Cardiac ventricle fibroblast (primary cell): ENCODE data around the genes RPS7 and ALLC.

DNA sequence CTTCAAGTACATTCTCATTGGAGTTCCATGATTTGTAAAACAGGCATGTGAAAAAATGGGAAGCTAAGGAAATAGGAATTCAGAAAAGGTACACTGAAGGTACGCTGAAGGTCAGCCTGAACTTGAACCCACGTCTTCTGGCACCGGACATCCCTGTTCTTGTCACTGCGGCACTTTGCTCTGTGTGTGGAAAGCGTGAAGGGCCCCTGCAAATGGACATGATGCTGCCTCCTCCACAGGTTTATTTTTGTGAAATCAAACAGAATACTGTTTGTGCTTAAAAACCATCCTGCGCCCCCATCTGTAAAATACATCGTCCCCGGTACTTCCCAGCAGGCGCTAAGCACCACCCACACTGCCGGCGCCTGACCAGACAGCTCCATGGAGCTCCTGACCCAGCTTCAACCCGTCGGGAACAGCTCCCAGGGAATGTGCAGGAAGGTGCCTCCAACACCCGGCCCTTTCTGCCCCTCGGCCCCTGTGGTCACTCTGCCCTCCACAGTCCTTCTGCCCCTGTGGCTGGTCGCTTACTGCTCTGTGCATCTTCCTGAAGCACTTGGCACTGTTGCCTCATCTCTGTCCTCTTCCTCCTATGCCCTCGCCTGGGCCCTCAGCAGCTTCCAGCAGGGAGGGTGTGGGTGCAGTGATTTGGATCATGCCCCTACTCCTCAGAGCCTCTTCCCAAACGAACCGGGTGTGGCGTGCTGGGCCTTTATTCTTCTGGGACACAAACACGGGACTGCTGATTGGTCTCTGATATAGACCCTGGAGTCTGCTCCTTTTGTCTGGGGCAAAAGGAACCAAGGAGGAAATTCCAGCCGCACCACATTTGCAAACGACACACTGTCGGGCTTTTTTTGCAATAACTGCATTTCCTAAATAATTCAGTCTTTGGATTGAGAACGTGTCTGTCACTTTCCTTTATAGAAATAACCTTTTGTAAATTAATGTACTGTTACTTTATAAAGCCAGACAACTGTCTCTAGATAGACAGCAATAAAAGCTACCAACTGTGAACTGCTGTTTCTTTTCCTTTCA, 66.1 kb downstream of the ADI1 start:
- RAMPAGE, long total RNA = no peak

DNA sequence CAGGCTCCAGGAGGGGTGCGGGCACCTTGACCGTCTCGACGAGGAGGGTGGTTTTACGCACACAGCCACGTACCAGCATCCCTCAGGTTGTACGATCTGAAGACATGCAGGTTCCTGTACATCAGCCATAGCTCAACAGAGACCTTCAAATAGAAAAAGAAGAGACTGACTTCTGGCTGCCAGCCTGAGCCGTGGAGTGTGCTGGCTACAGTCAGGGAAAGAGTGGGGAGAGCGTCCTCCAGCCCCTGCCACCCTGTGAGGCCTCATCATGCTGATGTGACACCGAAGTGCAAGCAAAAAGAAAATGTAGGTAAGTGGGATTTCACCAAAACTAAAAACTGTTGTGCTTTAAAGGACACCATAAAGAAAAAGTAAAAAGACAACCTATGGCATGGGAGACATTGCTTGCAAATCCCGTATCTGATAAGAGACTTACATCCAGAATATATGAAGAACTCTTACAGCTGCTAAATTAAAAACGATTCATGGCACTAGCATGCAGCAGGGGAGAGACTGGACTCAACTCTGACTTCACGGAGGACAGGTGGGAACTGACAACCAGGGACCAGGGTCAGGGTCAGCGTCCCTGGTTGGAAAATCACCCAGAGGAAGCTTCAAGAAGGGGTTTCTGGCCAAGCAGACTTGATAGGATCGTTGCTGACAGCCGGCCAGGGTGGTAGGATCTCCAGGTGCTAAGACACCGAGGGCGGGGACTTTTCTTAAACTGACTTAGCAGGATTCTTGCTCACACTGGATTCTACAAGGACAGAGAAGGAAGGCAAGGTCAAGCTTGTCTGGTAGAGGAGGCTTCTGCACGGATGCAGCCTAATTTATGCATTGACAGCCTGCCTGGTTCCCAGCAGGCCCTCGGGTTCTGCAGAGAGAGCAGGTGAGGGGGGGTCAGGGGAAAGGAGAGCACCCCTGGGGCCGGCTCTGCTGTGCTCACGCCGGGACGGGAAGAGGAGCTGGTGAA, 46.8 kb downstream of the ADI1 start:
- RAMPAGE, long total RNA = no peak

DNA sequence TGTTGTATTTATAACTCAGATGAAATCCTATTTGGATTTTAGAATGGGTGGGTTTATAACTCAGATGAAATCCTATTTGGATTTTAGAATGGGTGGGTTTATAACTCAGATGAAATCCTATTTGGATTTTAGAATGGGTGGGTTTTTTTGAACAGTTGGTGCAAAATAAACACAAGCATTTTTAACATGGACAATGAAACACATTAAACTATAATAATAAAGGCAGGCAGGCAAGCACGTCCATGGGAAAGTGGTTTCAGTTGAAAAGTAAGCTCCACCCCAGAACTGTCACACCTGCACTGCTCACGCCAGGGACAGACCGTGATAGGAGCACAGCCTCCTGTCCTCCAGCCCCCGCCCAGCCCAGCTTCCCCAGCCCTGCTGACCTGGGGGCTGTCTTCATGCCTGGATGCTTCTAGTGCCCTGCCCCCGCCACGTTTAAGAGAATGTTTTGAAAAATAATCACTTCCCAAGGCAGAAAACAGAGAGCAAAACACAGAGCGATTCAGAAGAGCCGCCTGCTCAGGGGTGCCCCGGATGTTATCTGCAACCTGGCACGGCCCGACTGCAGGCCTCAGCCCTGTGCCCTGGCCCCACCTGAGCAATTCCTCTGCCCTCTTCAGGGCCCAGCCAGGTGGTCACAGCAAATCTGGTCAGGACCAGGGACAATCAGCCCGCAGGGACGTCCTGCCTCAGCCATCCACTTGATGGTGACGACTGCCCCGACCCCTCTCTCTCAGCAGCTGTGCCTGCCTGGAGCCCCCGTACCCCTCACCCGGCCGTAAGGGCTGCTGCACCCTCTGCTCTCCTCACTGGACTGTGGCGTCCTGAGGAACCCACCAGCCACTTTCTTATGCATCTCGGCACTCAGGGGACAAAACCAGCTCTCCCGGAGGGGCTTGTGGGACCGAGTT, 30.5 kb downstream of the ADI1 start:
- RAMPAGE, long total RNA = no peak

DNA sequence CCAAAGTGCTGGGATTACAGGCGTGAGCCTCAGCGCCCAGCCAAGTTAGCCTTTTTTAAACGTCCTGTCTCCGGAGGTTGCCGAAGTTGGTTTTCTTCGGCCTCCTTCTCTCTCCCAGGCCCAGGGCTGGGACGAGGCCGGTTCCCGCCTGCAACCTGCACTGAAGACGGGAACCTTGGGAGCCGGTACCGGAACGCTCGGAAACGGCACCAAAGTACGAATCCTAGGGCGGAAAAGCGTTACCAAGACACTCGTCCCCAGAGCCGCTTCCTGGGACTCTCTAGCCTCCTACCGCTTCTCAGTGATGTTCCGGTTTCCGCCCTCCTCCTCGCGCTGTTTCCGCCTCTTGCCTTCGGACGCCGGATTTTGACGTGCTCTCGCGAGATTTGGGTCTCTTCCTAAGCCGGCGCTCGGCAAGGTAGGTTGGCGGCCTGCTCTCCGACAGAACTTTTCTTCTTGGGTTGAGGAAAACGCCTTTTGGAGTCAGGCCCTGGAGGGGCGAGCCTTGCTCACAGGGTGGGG, at the start of gene RPS7:
TSS of gene RPS7 (plus strand) at position 328 of the 522 bp plus-strand sequence.
- RAMPAGE, long total RNA = start-site peak on the plus strand centred at position 376 of the sequence, 54 bp wide, 4,671 and 167 reads in 2 replicates

- RAMPAGE, long total RNA = no peak
Observed at GRCh38 chr2:3597000-3597977, 2.4 kb downstream of the COLEC11 start.

GRCh38 chr2:3617495-3617992, 22.6 kb downstream of the COLEC11 start:
- RAMPAGE, long total RNA = no peak

DNA sequence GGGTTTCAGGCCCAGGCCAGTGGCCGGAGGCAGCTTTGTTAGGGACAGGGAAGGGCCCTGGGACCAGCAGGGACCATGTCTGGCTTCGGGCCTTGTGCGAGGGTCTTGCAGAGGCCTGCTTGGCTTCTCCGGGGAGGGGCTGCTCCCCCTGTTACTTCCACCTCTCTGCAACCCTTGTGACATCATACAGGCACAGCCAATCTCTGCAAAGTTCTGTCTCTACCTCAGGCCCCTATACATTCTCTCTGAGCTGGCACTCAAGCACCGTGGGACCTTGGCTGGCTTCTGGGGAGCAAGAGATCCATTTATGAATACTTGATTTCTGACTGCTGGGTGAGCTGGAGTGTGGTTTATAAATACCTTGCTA, at the start of gene ALLC:
TSS of gene ALLC (plus strand) at position 239 of the 367 bp plus-strand sequence.
- RAMPAGE, long total RNA = no peak

- RAMPAGE, long total RNA = no peak
Observed at GRCh38 chr2:4684885-4685368, 981.6 kb downstream of the DCDC2C start.

GRCh38 chr2:5409828-5410554, 282.2 kb upstream of the SOX11 start:
- RAMPAGE, long total RNA = no peak

DNA sequence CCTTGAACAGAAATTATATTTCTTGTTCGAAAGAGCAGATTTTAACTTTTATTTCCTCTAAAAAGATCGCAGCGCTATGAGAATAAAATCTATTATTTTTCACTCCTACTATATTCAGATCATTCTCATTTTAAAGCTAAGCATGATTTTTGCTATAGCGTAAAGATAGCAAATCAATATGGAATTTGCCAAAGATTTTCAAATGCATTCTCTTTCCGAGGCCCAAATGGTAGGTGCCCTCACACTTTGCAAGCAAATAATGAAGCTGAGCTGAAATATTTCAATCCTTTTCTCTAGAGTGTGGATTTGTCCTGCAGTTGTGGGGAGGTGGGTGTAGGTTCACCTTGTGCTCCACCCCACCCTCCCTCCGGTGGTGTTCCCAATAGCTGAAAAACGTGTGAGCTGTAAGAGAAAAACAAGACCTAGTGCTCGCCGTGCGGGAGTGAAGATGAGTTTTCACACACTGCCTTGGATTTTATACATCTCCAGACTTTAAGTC, 2.1 kb upstream of the SOX11 start:
- RAMPAGE, long total RNA = no peak

DNA sequence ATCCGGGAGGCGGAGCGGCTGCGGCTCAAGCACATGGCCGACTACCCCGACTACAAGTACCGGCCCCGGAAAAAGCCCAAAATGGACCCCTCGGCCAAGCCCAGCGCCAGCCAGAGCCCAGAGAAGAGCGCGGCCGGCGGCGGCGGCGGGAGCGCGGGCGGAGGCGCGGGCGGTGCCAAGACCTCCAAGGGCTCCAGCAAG, 732 bp downstream of the SOX11 start:
- RAMPAGE, long total RNA = no peak

DNA sequence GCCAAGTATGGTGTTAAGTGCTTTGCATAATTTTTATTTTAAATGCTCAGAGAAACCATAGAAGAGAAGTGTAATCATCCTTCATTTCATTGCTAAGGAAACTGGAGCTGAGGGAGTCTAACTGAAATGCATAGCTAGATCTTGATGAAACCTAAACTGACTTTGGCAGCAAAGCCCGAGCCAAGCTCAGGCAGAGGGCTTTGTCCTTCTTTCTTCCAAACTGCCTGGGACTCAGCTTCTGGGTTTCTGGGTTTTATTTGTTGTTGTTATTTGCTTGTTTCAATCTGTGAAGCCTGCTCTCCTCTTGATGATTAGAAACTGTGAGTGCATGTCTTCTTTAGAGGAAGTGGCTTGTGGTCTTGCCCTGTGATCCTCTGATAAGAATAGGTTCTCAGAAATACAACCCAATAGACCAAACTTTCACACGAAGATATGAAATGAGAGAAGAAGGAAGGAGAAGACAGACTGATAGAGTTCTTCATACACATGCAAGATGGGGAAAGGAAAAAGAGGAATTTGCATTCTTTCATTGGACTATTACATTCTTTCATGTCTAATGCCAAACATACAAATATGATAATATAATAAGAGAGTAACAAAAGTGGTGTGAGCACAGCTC, 7.5 kb upstream of the RNF144A start:
- RAMPAGE, long total RNA = no peak

DNA sequence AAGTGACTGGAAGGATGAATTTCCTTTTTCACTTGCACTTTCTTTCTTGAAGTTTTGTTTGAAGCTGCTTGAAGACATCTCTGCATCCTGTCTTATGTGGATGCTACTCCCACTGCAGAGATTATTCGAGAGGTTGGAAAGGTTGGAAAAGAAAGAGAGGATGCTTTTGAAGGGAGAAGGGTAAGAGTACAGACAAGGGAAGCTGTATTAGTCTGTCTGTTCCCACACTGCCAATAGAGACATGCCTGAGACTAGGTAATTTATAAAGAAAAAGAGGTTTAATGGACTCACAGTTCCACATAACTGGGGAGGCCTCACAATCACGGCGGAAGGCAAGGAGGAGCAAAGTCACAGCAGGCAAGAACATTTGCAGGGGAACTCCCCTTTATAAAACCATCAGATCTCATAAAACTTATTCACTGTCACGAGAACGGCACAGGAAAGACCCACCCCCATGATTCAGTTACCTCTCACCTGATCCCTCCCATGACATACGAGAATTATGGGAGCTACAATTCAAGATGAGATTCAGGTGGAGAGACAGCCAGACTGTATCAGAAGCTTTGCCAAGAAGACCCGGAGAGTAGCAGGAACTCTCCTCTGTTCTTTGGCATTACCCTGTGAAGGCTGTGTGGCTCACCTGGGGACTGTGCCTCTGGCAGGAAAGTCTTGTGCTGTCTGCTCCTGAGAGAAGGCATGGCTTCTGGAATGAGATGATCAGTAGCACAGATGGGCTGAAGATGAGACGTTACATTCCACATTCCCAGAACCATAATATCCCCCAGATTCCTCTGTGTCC, 3.5 kb upstream of the RNF144A start:
- RAMPAGE, long total RNA = no peak

DNA sequence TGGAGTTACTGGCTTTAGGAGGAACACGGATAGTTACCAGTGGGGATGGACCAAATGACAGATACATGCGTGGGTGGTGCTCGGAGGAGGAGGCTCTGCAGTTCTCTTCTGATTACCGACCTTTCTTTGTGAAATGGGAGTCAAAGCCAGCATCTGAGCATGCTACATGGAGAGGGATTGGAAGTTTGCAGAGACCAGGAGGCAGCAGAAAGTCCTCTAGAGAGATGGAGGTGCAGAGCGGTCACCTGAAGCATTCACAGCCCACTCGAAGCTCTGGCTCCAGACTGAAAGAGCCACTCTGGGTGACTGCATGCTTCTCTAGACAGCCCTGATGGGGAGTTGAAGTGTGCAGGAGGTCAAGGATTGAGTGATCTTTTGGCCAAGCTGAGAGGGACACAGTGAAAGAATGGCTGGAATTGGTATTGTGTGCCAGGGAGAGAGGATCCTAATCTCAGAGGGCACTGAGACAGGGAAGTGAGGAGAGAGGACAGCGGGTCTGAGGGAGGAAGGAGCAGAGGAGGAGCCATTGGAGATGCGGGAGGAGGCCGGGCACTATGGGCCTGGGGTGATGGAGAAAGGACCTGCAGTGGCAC, 26.5 kb downstream of the RNF144A start:
- RAMPAGE, long total RNA = no peak

GRCh38 chr2:7722247-7722913, 805.2 kb downstream of the RNF144A start:
- RAMPAGE, long total RNA = no peak

GRCh38 chr2:8058801-8059101, 623.1 kb upstream of the ID2 start:
- RAMPAGE, long total RNA = no peak

- RAMPAGE, long total RNA = no peak
Observed at GRCh38 chr2:8249150-8249750, 432.6 kb upstream of the ID2 start.

GRCh38 chr2:8403811-8404449, 277.9 kb upstream of the ID2 start:
- RAMPAGE, long total RNA = no peak

DNA sequence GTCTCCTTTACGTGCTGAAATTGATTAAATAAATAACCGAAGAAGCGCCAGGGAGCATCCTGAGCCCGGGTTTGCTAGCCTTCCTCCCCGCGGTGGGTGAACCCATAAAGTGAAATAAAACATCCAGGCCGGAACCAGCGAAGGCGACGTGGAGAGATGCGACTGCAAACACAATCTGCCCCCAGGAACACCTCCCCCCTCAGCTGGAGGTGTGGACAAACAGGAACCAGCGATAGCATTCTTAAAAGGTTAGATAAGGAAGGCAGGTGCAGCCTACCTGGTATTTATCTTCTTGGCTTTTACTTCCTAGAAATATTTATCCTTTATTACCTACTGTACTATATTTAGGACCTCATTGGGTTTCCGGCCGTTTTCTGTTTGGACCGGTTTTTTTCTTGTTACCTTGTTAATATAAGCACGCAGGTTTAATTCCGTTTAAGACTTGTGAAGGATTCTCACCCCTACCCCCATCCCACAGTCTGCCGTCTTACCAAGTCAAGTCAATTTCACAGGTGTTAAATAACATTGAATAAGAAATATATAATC, 224.1 kb upstream of the ID2 start:
- RAMPAGE, long total RNA = no peak

DNA sequence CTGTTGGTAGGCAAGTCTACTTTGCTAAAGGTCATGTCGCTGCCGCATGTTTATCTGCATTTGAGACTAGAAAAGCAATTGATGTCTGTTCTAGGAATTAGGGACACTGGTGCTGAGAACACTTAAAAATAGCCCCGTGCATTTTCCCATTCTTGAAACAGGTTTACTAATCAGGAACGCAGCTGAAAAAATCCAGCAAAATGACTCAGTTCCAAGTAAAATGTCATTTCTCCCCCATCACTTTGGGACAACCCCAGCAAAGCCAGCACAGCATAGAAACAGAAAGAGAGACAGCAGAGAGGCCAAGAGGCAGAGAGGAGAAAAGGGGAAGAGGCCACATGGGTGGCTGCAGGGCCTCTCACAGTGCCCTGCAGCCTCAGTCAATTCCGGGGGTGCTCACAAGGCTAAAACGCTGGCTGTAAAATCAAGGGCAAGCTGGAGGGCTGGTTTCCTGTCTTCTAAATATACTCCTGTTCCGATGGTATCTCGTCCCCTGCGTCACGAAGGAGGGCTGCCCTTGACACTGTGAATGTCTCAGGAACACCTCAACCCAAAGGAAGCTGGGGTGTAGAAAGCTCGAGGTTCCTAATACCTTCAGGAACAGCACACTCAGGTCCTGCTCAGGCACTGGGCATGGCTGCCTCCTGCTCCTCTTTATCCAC, 166.6 kb upstream of the ID2 start:
- RAMPAGE, long total RNA = no peak